SP-49 (cell line): ENCODE data around the genes TUBA3E and POTEE.

- PRO-cap, result no peak
These were observed 13.4 kb downstream of the HS6ST1 start for GRCh38 chr2:128304976-128306013.

DNA sequence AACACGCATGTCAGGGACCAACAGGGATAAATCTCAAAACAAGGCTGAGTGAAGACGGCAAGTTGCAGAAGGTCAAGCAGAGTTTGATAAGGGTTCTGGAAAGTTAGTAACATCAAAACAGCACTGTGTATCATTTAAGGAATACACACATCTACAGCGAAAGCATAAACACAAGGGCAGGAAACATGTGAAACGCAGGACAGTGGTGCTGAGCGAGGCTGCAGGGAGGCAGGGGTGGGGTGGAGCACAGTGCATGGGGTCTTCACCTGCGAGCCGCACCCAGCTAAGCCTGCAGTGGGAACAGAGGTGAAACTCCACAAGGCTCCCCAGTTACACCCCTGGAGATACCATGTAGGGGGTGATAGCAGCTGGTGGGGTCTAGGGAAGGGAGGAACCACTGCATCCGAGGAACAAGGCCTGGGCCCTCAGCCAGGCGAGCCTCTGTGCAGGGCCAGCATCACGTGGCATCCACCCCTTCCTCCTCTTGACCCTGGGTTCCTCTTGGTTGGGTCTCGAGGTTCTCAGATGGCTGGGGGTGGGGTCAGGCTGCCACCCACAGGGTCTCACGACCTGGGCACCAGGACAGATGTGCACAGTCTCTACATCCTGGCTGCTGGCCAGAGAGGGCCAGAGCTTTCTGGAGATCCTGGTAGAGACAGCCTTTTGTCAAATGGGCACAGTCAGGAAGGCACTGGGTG, 10.5 kb downstream of the HS6ST1 start:
- PRO-cap, result no peak

- PRO-cap, result no peak
These were observed 55.6 kb upstream of the HS6ST1 start for GRCh38 chr2:128374151-128374780.

DNA sequence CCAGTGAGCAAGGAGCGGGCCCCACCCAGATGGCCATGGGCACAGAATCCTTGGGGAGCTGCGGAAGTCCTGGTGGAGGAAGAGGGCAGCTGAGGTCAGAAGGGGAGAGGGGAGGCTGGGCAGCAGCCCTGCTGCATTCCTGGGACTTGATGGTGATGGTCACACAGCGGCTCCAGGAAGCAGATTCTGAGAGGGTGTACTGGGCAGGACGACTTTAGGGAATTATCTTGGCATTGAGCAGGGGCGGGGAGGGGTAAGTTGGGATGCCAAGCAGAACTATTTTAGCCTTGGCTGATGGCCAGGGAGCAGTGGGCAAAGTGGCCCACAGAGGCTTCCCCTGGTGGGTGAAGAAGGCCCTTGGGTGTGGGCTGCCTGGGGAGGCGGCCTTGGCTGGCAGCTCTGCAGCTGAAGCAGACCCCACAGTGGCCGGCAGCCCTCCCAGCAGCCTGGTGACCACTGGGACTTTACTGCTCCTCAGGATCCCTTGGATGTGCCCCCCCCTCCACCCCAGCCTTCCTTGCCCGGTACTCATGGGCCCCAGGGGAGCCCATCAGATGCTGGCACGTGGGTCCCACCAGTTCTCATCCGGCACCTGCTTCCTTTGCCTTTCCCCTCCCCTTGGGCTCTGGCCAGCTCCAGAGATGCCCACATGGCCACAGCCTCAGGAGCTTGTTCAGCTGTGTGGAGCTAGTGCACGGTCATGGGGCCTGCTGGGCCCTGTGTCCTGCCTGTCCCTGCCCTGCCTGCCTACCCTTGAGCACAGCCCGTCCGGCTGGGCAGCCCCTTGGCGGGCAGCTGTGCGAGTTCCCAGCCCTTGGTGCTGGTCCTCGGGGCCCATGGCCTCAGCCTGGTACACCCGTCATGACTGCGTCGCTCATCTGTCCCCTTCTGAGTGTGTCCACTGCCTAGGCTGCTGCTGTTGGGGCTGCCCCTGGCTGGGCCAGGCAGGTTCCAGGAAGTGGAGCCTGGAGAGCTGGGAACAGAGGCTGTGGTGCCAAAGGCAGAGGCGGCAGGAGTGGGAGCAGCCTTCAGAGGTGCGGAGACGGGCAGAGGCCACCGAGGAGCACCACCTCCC, 122.2 kb upstream of the HS6ST1 start:
- PRO-cap, result no peak

- PRO-cap, result no peak
These were observed 277.1 kb upstream of the HS6ST1 start for GRCh38 chr2:128595668-128596206.

- PRO-cap, result no peak
These were observed 736.2 kb upstream of the RAB6C start for GRCh38 chr2:129243408-129243607.

GRCh38 chr2:129318635-129319261, 660.7 kb upstream of the RAB6C start:
- PRO-cap, result no peak

DNA sequence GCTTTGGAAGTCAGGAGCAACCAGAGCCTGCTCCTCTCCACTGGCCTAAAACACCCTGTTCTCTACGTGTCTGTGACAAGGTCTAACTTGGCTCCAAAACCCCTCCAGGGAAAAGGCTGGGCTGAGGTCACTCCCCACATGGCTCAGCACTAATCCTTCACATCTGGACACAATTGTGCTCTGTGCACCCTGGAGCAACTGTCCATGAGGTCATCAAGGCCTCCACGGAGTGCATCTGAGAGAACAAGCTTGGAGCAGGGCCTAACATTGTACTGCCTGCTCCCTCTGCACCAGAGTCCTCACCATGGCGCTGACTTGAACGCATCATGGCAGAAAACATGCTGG, 49.8 kb upstream of the RAB6C start:
- PRO-cap, result no peak

- PRO-cap, result no peak
These were observed 2.2 kb downstream of the RAB6C start for GRCh38 chr2:129981621-129982098.

GRCh38 chr2:130154886-130155508, 10.1 kb upstream of the CCDC74B start:
- PRO-cap, result no peak

- PRO-cap, result no peak
These were observed at the start of gene TUBA3E for GRCh38 chr2:130198215-130198883. TUBA3E (minus strand) TSS chr2:130198439.

- PRO-cap, result no peak
These were observed 53.7 kb upstream of the TUBA3E start for GRCh38 chr2:130251910-130252318.

- PRO-cap, result no peak
These were observed 67.3 kb downstream of the CCDC115 start for GRCh38 chr2:130274729-130274928.

DNA sequence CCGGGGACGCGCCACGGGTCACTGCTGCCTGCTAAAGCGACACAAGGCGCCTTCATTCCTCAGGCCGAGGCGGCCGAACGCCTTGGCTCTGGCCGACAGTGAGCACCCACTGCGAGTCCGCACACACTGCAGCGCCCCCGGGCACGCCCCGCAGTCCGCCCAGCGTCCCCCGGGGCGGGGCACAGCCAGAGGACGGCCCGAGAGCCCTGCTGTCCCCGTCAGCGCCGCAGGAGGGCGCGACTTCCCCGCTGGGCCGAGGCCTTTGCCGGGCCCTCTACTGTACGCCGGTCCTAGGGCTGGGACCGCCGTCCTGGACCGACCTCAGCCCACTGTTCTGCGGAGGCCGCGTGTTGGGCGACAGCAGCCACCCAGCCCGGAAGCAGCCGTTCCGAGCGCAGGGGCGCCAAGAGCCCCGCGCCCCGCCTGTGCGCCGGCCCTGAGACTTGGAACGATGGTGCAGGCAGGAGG, 38.8 kb upstream of the ARHGEF4 start:
- PRO-cap, result unidirectional peak, minus-strand start at position 128 of the sequence

DNA sequence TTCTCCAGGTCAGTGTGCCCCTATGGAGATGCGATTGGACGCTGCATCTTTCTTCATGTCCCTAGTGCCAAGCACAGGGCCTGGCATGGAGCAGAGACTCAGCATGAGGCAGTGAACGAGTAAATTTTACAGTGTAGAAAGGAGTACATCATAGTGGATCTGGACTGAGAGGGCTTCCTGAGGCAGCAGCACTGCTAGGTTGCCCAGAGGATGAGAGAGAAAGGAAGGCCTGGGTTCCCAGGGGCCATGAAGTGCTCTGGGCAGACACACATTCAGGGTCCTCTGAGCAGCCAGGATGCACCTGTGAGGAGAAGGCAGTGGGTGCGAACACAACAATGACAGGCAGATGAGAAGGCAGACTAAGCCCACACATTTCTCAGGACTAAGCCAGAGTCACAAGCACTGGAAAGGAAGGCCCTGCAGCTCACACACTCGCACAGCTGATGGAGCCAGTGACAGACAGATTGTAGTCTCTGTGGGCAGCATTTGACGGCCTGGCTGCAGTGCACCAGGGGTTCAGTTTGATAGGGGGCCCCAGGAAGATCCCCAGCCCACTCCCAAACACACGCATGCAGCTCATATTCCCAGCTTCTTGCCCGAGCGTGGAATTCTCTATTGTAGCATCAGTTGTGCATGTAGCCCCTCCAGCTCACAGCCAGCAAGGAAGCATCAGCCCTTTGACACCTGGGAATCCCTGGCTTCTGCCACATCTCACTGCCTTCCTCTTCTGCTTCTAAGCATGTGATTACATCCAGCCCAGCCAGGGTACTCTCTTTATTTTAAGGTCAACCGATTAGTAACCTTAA, 61.9 kb downstream of the ARHGEF4 start:
- PRO-cap, result no peak

DNA sequence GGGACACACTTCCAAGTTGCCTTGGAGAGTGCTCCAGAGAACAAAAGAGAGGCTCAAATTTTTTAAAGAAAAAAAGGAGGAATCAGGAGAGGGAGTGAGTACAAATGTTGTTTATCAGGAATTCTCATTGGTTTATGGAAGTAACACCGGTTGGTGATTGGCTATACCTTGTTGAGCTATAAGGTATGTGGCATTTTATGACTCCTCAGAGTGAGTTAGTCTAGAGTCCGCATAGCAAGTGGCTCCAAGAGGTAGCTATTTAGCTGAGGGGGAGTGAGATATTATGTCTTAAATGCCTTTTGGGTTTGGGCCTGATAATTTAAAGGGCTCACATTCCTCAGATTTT, 85.7 kb downstream of the ARHGEF4 start:
- PRO-cap, result no peak

DNA sequence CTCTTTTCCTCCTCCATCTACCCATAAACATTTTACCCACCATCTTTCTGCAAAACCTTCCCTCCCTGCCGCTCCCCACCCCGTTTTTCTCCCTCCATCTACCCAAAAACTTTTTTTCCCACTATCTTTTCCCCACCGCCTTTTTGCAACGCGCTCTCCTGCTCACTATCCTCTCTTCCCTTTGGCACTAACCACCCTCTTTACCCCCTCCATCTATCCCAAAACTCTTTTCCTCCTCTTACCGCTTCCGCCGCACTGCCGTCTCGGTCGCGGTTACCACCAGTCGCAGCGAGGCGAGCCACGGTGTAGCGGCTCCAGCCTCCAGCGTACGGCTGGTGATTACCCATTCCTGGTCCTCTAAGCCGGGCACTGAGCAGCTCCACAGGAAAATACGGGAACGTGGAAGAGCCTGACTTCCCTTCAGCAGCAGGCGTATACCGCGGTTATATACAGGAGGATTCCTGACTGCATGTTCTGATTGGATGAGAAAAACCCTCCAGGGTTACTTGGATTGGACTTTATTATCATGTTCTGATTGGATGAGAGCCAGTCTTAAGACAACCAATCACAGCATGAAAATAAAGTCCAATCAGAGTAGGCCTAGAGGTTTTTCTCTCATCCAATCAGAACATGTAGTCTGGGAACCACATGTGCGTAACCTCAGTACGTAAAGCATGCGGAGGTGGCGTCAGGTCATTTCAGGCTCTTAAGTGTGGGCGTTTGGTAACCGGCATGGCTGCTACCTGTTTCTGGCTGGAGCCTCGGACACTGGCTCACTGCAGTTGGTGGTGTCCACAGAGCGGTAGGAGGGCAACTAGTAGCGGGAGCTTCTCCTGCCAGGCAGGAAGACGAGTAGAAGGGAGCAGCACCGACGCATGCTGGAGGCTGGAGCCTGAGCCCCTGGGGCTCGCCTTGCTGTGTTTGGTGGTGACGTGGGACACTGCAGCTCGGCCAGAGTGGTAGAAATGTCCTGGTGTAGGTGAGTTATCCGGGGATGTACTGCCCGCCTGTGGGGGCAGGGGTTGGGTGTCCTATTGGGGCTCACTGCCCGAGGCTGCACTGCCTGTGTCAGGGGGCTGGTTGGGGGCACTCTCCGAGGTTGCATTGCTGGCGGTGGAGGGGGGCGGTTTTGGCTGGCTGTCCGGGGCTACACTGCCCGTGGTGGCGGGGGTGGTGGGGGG, at the start of gene POTEE:
POTEE (plus strand) TSS at position 696 of the 1,181 bp plus-strand sequence.
- PRO-cap, result no peak

GRCh38 chr2:131347018-131347686, 16.8 kb downstream of the RAB6D start:
- PRO-cap, result no peak

- PRO-cap, result no peak
These were observed 8.0 kb downstream of the TUBA3D start for GRCh38 chr2:131483905-131484350.

DNA sequence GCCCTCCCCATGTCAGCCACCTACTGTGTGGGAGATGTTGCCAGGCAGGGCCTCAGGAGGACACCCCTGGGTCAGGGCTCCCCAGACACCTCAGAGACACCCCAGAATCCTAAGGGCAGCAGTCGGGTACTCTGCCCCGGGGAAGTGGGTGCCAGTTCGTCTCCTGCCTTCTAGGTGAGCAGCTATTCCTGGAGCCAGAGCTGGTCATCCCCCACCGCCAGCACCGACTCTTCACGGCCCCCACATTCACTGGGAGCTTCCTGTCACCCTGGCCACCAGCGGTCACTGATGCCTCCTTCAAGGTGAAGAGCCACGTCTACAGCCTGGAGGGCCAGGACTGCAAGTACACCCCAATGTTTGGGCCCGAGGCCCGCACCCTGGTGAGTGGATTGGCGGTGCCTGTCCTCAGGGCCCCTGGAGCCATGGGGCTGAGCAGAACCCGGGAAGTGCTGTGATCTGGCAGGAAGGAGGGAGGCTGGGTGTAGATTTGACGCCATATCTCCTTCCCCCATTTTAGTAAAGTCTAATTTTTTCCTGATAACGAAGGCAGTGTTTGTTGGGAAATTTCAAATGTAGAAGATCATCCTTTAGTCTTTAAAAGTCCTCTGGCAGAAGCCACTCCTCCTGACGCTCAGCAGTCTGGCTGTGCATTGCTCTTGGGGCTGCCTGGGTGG, 9.2 kb upstream of the CCDC74A start:
- PRO-cap, result no peak